Melanocyte of skin (primary cell): ENCODE measurements around a stretch of chr2.

GRCh38 chr2:216500864-216501737 lies 2.5 kb downstream of the RPL37A start:
- CAGE, long polyA plus RNA, 2 experiments: no peak in any of the 2 experiments

GRCh38 chr2:216503396-216504387 lies 5.0 kb downstream of the RPL37A start:
- CAGE, long polyA plus RNA, 2 experiments: no peak in any of the 2 experiments

DNA sequence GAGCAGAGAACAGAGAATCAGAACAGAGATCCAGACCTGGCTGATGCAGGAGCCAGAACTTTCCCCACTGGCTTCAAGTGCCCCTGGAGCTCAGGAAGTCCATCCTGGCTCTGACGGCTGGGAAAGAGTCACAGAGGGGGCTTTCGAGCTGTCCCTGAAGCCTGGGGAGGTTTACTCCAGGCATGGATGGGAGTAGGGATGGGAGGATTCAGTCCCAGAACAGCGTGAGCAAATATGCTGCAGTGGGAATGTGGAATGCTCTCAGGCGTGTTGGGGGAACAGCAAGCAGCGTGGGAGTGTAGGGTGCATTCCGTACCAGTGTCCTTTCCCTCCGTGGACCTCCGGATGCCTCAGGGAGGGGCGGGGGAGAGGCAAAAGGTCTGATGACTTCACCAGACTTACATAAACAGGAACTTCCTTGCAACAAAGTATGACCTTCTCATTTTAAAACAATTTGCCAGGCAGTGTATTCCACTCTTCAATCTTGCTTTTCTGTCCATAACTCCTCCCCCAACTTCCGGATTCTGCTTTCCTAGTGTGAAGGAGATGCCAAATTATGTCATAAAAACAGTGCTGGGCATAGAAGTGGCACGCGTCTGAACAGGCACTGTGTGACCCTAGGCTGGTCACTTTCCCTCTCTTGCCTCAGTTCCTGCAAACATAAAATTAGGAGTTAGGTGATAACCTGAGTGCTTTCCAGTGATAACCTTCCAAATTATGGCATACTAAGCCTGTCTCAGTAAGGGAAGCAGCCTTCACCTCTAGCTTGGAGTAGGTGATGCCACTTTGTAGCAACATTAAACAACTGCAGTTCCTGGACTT lies 36.9 kb downstream of the RPL37A start:
- CAGE, long polyA plus RNA, 2 experiments: no peak in any of the 2 experiments

DNA sequence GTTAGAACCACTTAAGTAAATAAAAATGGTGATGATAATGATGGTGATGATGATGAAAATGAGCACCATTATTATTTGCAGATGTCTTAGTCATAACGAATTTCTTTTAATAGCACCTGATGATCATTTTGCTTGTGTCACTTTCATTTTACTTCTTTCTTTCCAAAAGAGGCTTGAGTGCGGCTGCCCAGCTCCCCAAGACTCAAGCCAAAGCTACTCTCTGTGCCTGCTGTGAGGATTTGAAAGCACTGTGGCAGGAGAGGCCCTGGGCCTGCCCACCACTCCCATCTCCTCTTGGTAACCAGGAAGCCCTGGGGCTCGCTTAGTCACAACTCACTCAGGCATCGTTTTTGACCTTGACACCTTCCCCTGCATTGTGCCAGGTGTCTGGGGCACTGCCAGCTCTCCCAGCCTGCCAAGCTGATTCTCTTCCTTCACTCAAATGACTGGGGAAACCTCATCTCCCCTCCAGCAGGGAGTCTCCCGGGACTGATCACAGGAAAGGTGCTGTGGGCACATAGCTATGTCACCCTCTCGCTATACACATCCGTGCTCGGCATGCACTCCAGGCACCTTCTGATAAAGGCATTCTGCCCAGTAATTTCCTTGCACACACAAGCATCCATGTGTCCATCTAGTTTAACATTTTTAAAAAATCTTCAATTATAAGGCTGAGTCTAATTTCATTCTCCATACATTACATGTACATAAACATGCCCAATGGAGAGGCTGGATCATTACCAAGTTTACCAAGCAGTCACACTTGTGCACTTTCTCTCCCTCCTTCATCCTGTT lies 41.3 kb downstream of the RPL37A start:
- CAGE, long polyA plus RNA, 2 experiments: no peak in any of the 2 experiments

DNA sequence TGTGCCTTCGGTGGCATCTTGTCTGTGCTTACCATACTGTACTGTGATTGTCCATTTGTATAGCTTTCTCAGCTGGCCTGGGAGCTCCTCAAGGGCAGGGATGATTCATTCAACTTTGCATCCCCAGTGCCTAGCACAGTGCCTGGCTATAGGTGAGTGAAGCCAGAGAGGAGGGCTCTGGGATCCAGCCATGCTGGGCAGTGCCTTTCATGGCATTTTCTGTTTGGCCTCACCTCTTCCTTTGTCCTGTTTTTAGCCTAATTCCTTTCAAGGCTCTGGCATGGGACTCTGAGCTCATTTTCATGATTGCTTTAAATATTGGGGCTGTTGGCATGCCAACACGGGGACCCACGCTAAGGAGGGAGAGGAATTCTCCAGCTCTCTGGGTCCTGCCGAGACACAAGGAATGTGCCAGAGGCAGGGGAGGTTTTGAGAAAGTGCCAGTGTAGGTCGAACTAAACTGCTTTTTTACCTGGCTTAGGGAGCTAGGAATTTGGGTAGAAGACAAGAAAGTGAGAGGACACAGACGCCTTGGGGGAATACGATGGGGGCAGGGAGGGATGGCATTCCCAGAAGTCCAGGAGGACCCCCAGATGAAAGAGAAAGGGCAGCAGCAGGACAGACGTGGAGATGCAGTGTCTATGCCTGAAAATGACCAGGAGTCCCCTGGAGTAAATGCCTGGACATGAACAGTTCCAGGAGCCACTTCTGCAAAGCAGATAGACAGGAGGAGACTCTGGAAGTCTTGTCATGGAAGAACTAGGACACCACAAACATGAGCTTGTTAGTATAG lies 42.3 kb downstream of the RPL37A start:
- CAGE, long polyA plus RNA, 2 experiments: no peak in any of the 2 experiments

GRCh38 chr2:216572695-216573754 lies 60.2 kb upstream of the IGFBP2 start:
- CAGE, long polyA plus RNA, 2 experiments: no peak in any of the 2 experiments

GRCh38 chr2:216637051-216637497 lies 3.9 kb downstream of the IGFBP2 start:
- CAGE, long polyA plus RNA, 2 experiments: no peak in any of the 2 experiments

DNA sequence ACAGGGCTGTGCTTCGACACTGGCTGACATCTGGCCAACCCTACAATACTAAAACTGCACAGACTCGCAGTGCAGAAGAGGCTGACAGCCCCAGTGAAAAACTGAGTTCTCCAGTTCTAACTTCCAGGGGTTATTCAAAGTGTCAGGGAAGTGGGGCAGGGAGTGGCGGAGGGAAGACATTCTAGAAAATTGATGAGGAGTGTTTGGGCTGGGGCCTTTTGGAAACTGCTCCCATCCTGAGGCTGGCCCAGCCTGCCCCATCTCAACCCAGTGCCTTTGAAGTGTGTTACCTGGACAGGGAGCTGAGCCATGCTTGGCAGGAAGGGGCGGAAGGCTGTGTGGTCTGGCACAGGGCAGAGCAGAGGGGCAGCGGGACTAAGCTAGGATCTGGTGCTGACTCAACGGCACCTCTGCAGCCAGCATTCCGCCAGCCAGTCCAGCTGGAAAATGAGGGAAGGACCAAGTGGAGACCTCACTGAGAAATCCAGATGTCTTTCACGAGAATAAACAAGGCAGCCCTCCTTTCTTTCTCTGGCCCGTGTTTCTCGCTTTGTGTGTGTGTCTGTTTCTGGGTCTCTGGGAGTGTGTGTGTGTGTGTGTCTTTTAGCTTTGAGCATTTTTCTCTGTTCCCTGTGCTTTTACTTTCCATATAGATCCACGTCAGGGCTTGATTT lies 15.5 kb upstream of the IGFBP5 start:
- CAGE, long polyA plus RNA, 2 experiments: no peak in any of the 2 experiments

DNA sequence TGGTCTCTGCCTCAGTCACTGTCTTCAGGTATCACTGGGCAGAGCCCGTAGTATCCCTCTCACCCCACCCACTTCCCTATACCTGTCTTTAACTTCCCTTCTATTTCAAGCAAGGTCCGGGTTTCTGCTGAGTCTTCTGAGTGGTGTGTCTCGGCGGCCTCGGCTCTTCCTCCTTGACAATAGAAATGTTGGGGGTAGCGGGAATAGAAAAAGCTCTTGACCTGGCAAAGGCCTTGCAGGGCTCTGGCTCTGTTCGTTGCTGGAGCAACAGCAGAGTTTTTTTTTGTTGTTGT lies 16.0 kb upstream of the IGFBP5 start:
- CAGE, long polyA plus RNA, 2 experiments: no peak in any of the 2 experiments

DNA sequence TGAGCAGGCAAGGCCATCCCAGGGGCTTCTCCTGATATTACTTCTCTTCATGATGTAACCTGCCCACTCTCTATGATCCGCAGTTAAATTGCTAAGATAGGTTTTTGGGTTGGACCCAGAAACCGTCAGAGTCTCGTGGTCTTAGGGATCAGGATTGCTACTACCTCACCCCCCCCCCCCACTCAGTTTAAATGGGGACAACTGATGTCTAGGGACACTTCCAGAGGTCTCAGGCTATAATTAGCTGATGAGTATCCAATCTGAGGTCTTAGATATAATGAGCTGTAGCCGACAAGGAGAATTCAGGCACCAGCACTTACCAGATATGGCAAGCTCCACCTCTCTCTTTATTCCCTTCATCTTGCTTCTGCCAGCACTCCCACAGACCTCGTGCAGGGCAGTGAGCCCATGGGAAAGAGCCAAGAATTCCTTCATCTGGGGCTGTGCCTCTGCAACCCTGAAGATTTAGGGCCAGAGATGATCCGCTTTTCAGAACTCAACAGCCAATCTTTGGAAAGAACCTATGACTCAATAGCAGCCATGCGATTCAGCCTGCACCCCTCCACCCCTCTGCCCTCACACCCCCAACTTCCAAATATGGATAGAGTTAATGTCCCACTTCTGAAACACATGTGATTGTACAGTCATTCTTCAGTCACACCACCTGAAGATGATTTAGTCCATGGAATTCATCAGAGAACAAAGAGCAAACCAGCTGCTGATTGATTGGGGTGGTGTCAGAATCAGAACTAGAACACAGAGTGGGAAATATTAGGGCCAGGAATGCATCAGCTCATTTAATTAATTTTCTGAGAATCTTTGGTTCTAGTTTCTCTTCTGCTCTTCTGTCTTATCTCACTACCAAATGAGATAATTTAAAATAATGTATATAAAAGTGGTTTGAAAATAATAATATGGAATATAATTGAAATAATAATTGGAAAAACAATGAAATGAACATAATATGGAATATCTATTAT lies 533.7 kb upstream of the TNP1 start:
- CAGE, long polyA plus RNA, 2 experiments: no peak in any of the 2 experiments

GRCh38 chr2:217410066-217410309 lies 550.1 kb upstream of the TNP1 start:
- CAGE, long polyA plus RNA, 2 experiments: no peak in any of the 2 experiments

DNA sequence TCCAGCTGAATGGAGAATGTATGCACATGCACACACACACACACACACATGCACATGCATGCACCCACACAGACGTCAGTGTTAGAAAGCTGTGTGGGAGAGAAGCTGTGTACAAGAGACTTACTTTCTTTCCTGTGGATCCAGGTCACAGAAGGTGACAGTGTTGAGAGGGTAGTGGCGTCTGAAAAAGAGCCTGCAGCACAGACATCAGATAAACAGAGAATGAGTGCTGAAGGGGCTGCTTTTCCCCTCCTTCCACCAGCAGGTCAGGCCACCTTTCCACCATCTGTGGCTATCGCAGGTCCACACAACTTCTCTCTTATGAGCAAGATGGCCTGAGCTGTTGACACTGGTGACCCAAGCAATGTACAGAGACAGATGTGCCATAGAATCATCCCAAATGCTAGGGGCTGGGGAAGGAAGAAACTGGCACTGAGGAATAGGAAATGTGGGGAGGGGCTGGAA lies 194.3 kb downstream of the TNS1 start:
- CAGE, long polyA plus RNA, 2 experiments: no peak in any of the 2 experiments

- CAGE, long polyA plus RNA, 2 experiments: no peak in any of the 2 experiments
Observed at GRCh38 chr2:217833916-217834712, 168.7 kb downstream of the TNS1 start.

- CAGE, long polyA plus RNA, 2 experiments: no peak in any of the 2 experiments
Observed at GRCh38 chr2:217914835-217915484, 87.8 kb downstream of the TNS1 start.

DNA sequence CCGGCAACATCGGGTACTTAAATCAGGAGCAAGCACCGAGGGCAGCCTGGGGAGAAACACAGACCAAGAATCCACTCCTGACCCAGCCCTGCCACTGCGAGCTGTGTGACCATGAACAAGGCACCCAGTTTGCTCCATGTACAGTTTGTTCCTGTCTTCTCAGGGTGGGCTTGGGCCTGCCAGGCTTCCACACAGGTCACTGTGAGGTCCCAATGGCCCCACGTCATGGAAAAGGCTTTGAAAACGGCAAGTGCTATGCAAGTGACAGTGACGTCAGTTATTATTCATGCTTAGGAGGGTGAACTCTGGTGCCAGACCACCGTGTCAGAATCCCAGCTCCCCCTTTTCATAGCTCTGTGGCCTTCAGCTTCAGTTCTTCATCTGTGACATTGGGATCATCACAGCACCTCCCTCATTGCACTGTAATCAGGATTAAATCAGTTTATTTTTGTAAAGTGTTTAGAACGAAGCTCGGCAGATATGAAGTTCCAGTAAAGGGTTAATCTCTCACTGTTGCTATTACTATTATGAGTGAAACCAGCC lies 87.1 kb downstream of the TNS1 start:
- CAGE, long polyA plus RNA, 2 experiments: no peak in any of the 2 experiments

GRCh38 chr2:217917910-217919137 lies 84.5 kb downstream of the TNS1 start:
- CAGE, long polyA plus RNA, 2 experiments: no peak in any of the 2 experiments

DNA sequence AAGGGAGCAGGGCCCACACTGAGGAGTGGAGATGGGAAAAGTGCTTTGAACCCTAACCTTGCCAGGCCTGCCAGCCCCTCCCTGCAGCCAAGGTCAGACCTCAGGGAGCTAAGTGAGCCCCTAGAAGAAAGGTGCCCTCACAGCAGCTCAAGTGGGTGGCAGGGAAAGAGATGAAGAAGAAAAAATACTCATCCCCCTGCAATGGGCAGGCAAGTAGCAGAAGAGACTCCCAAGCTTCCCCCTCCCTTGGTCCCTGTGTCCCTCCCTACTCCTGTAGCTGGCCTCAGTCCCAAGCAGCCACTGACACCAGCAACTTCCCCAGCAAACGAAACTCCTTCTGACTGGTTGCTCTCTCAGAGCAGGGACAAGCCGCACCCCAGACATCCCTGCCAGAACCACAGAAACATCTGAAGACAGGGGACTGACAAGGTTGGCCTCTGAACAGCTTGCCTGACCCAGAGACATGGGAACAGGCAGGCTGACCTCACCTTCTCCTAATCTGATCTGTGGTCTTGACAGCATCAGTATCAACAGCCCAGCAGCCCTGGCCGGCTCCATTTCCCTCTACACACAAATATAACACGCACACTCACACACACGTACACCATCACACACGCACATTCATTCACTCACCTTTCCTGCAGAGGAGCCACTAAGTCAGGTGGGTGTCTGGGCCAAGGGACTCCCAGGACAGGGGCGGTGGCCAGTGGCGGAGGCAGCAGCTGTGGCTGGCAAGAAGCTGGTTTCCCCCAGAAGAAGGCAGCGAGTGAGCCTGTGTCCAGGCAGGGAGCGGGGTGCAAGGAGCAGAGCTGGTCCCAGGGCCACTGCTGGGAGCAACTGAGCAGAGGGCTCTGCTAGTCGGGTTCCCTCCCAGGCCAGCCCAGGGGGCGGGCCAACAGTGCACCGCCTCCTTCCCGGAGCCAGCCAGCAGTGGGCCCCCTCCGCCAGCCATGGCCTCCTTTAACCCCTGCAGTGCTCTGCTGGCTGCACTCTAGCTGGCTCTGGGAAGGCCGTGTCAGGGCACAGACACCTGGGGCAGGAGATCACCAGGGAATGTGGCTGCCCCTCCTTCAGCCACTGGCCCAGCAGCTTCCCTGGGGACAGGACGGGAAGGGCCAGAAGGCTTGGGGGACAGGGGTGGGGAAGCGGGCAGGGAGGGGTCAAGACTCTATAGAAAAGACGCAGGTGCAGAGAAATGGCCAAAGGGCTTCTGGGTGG lies 59.2 kb downstream of the TNS1 start:
- CAGE, long polyA plus RNA, 2 experiments: no peak in any of the 2 experiments

DNA sequence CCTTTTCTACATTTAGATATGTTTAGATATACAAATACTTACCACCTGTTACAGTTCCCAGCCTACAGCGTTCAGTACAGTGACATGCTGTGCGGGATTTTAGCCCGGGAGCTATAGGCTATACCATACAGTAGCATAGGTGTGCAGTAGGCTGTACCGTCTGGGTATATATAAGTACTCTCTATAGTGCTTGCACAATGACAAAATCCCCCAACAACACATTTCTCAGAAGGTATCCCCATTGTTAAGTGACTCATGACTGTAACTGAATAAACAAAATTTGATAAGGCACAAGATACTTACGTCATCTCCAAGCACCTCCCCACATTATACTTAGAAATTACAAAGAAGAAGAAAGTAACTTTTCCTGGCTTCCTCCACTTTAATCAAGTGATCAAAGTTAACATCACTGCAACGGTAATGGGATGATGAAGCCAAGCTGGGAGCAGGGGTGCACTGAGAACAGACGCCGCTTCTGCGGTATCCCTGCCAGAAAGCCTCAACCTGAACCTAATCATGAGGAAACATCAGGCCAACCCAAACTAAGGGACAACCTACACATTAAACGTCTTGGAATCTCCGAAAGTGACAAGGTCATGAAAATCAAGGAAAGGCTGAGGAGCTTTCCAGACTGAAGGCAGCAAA lies 9.7 kb downstream of the TNS1 start:
- CAGE, long polyA plus RNA, 2 experiments: no peak in any of the 2 experiments

- CAGE, long polyA plus RNA, 2 experiments: no peak in any of the 2 experiments
Observed at GRCh38 chr2:218017522-218018286, 14.9 kb upstream of the TNS1 start.

GRCh38 chr2:218031488-218032051 lies 28.8 kb upstream of the TNS1 start:
- CAGE, long polyA plus RNA, 2 experiments: no peak in any of the 2 experiments